Keratinocyte (primary cell): ENCODE results near the gene SLC9A8.

DNA sequence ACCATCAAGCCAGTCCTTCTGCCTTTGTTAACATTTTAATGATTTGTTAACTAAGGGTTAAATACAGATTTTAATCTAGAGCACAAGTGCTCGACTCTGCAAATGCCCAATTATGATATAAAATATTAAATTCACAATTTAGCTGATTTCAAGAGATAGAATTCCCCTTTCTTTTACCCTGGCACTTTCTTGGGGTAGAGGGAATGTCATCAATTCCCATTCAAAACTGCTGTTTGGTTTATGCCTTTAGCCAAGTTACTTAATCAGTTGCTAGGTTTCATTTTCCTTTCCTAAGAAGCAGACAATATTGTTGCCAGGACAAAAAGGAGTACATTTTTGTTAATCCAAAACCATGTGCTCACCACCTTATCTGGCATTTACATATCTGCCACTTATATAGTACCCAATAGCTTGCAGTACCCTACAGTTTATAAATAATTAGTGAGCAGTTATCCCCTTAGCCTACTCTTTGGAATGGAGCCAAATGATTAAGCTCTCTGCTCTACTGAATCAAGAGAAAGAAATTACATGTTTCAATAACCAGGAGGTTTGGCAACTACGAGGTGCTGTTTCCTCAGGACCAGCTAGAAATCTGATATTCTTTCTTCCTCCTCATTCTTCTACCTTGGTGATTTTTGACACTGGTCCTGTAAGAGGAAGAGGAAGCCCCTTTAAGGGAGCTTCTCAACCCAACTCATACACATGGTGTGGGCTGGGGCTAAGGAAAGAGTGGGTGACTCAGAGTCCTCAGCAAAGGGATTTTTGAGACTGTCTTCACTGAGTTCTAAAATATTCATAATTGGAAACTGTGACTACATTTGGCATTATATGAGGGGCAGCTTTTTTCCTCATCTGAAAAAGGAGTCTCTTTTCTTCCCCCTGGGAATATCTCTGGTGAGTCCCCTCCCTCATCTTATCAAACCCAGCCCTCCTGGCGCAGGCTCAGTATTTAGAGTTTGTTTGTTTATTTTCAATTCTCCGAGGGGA lies 1.6 kb downstream of the ZNFX1 start:
CAGE:
- cytosol, long polyA minus RNA, result no peak
- cytosol, long polyA plus RNA, result no peak
- long polyA plus RNA, result no peak
- nucleus, long polyA minus RNA, result no peak
- nucleus, long polyA plus RNA, result no peak

CAGE:
- cytosol, long polyA minus RNA, result no peak
- cytosol, long polyA plus RNA, result no peak
- long polyA plus RNA, result no peak
- nucleus, long polyA minus RNA, result no peak
- nucleus, long polyA plus RNA, result no peak
Measured at GRCh38 chr20:49290384-49291219, 12.7 kb upstream of the ZNFX1 start.

CAGE:
- cytosol, long polyA minus RNA, result no peak
- cytosol, long polyA plus RNA, result no peak
- long polyA plus RNA, result no peak
- nucleus, long polyA minus RNA, result no peak
- nucleus, long polyA plus RNA, result no peak
Measured at GRCh38 chr20:49344864-49345392, 67.1 kb upstream of the ZNFX1 start.

GRCh38 chr20:49420898-49421565 lies 61.4 kb downstream of the KCNB1 start:
CAGE:
- cytosol, long polyA minus RNA, result no peak
- cytosol, long polyA plus RNA, result no peak
- long polyA plus RNA, result no peak
- nucleus, long polyA minus RNA, result no peak
- nucleus, long polyA plus RNA, result no peak

DNA sequence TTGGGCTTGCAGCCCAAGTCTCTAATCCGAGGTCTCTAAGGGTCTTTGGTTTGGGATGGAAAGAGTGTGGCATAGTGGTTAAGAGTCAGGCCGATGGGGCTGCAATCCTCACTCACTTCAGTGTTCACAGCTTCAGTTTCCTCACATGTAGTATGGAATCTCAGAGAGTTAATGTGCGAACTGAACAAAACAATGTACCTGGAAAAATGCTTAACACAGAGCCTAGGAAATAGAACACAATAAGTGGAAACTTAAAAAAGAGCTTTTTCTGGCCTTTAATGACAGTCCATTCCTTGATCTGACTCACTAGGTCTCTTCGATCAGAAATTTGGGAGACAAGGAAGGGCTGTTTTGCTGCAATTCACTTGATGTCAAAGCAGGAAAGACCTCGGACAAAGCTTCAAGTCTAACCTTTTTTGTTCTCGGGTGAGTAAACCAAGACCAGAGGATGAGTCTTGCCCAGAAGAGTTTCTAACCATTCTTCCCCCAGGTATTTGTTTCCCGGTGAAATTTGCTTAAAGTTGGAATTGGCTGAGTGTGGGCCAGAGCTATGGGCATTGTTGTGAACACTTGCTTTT lies 56.0 kb downstream of the KCNB1 start:
CAGE:
- cytosol, long polyA minus RNA, result no peak
- cytosol, long polyA plus RNA, result no peak
- long polyA plus RNA, result no peak
- nucleus, long polyA minus RNA, result no peak
- nucleus, long polyA plus RNA, result no peak

CAGE:
- cytosol, long polyA minus RNA, result no peak
- cytosol, long polyA plus RNA, result no peak
- long polyA plus RNA, result no peak
- nucleus, long polyA minus RNA, result no peak
- nucleus, long polyA plus RNA, result no peak
Measured at GRCh38 chr20:49569452-49569809, 1.5 kb upstream of the PTGIS start.

DNA sequence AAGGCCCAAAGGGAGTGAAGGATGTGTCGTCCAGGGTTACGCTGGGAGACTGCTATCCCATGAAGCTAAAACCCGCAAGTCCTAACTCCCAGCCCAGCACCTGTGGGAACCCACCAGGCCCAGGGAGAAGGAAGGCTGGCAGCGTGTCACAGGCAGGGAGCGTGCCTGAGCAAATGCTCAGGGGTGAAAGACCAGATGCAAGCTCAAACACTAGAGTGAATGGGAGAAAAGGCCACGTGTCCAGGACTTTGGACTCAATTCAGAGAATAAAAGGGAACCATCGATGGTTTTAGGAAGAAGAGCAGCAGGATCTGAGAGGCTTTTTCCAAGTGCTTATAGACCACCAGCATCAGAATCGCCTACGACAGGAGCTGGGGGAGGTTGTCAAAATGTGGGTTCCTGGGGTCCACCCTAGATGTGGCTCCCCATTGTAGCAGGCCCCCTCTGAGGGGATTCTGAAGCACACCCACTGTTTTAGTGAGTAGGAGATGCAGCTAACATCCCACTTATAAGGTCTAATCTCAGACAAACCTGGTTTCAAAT lies 16.1 kb upstream of the PTGIS start:
CAGE:
- cytosol, long polyA minus RNA, result no peak
- cytosol, long polyA plus RNA, result no peak
- long polyA plus RNA, result no peak
- nucleus, long polyA minus RNA, result no peak
- nucleus, long polyA plus RNA, result no peak

GRCh38 chr20:49591054-49591601 lies 23.2 kb upstream of the PTGIS start:
CAGE:
- cytosol, long polyA minus RNA, result no peak
- cytosol, long polyA plus RNA, result no peak
- long polyA plus RNA, result no peak
- nucleus, long polyA minus RNA, result no peak
- nucleus, long polyA plus RNA, result no peak

CAGE:
- cytosol, long polyA minus RNA, result no peak
- cytosol, long polyA plus RNA, result no peak
- long polyA plus RNA, result no peak
- nucleus, long polyA minus RNA, result no peak
- nucleus, long polyA plus RNA, result no peak
Measured at GRCh38 chr20:49594079-49594923, 26.4 kb upstream of the PTGIS start.

GRCh38 chr20:49806704-49807050 lies 6.0 kb upstream of the SLC9A8 start:
CAGE:
- cytosol, long polyA minus RNA, result no peak
- cytosol, long polyA plus RNA, result no peak
- long polyA plus RNA, result no peak
- nucleus, long polyA minus RNA, result no peak
- nucleus, long polyA plus RNA, result no peak

DNA sequence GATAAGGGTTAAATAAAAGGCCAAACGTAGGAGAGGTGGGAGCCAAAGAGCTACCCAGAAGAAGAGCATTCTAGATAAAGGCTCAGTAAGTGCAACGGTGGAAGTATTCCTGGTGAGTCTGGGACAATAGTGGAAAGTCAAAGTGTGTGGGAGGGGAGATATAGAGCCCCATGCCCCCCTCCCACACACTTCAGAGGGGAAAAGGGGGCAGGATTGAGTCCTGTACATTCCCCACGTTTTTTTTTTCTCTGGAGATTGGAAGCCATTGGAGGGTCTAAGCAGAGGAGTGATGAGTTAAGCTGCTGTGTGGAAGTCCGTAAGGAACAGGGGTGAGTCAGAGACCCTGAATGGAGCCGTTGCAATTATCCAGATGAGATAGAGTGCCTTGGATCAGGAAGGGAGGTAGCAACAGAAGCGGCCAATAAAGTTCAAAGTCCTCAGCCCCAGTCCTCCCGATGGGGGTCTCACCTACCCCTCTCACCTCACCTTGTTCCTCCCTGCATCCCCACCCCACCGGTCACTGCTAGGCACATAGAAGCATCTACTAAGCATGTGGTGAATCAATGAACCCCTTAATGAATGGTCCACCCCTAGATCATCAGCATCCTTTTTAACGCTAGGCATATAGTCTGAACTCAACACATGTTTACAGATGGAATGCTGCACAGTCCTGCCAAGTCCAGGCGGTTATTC lies 726 bp upstream of the SLC9A8 start:
CAGE:
- cytosol, long polyA minus RNA, result no peak
- cytosol, long polyA plus RNA, result no peak
- long polyA plus RNA, result no peak
- nucleus, long polyA minus RNA, result no peak
- nucleus, long polyA plus RNA, result no peak

DNA sequence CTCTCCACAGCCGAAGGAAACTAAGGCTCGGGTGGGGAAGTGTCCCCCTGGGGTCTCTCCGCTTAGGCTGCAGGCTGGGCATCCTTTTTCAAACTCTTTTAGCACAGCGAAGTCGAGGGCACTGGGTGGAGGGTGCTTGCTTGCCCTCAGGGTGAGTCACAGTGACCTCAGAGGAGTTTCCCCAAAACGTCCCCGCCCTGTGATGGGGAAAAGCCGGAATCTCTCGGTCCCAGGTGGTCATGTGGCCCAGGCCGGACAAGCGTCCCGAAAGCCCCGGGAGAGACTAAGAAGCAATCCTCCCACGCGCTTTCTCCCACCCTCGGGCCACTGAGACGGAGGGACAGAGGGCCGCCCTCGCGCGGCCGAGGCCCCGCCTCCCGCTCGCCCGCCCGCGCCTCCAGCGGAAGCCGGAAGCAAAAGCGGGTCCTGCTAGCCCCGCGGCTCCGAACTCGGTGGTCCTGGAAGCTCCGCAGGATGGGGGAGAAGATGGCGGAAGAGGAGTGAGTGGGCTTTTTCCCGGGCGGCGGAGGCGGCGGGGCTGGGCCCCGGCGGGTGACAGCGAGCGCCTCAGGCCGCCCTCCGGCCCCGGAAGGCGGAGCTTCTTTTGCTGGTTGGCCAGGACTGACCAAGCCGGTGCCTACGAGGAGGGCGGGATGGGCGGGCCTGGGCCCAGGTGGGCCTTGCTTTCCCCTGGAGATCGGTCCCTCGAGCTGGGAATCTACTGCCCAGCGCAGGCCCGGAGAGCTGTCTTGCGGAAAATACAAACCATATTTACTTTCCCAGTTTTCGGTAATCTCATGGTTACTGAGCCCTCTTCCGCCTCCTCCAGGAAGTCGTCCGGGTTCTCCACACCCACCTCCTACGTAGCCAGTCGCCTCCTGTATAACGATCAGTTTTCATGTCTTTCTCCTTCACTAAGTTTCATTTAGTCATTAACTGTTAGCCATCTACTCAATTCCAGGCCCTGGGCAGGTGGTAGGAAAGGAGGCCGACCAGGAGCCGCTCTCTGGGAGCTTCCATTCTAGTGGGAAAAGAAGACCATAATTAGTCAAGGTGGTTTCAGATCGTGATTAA lies at the start of gene SLC9A8:
SLC9A8 (plus strand) TSS at position 380 of the 1,074 bp plus-strand sequence.
CAGE:
- cytosol, long polyA minus RNA, result no peak
- cytosol, long polyA plus RNA, result no peak
- long polyA plus RNA, result no peak
- nucleus, long polyA minus RNA, result start-site peak on the plus strand centred at position 441 of the sequence, 63 bp wide, 39 reads
- nucleus, long polyA plus RNA, result no peak

GRCh38 chr20:49832848-49833047 lies 20.1 kb downstream of the SLC9A8 start:
CAGE:
- cytosol, long polyA minus RNA, result no peak
- cytosol, long polyA plus RNA, result no peak
- long polyA plus RNA, result no peak
- nucleus, long polyA minus RNA, result no peak
- nucleus, long polyA plus RNA, result no peak

DNA sequence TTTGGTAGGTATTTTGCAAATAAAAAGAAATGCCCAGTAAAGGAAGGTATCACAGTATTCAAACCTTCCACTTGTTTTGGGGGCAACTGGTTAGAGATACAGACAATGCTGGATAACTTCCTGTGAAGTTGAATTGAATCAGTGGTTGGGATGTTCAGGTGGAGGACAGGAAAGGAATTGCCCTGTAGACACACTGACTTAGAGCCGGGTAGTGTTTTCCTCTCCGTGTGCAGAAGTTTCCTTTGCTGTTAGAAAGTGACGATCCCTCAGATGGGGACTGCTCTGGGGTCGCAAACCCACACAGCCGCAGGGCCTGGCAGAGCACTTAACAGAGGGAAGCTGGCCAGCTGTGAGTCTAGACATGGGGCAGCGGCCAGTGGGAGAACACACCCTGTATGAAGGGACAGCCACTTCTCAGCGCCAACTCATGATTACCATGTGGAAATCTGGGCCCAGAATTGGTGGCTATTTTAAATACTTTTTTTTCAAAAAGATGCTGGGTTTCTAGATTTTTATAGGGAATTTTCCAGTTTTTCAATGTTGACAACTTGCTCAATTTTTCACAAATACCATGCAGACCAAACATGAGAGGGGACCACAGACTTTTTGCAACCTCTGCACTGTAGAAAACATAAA lies 39.3 kb downstream of the SLC9A8 start:
CAGE:
- cytosol, long polyA minus RNA, result no peak
- cytosol, long polyA plus RNA, result no peak
- long polyA plus RNA, result no peak
- nucleus, long polyA minus RNA, result no peak
- nucleus, long polyA plus RNA, result no peak

CAGE:
- cytosol, long polyA minus RNA, result no peak
- cytosol, long polyA plus RNA, result no peak
- long polyA plus RNA, result no peak
- nucleus, long polyA minus RNA, result no peak
- nucleus, long polyA plus RNA, result no peak
Measured at GRCh38 chr20:49853522-49854255, 41.1 kb downstream of the SLC9A8 start.

DNA sequence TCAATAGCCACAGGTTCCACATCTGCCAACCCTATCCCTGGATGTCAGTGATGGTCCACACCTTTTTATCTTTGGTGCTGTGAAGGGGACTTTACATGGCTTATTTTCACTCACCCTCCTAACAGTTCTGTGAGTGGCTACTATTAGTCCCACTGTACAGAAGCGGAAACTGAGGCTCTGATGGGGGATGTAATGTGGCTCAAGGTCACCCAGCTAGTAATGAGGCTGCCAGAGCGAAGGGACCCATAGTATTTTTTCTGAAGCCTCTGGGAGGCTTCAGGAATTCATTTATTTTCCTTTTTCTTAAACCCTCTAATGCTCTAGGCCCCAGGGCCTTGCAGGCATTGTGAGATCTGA lies 41.1 kb downstream of the SPATA2 start:
CAGE:
- cytosol, long polyA minus RNA, result no peak
- cytosol, long polyA plus RNA, result no peak
- long polyA plus RNA, result no peak
- nucleus, long polyA minus RNA, result no peak
- nucleus, long polyA plus RNA, result no peak

DNA sequence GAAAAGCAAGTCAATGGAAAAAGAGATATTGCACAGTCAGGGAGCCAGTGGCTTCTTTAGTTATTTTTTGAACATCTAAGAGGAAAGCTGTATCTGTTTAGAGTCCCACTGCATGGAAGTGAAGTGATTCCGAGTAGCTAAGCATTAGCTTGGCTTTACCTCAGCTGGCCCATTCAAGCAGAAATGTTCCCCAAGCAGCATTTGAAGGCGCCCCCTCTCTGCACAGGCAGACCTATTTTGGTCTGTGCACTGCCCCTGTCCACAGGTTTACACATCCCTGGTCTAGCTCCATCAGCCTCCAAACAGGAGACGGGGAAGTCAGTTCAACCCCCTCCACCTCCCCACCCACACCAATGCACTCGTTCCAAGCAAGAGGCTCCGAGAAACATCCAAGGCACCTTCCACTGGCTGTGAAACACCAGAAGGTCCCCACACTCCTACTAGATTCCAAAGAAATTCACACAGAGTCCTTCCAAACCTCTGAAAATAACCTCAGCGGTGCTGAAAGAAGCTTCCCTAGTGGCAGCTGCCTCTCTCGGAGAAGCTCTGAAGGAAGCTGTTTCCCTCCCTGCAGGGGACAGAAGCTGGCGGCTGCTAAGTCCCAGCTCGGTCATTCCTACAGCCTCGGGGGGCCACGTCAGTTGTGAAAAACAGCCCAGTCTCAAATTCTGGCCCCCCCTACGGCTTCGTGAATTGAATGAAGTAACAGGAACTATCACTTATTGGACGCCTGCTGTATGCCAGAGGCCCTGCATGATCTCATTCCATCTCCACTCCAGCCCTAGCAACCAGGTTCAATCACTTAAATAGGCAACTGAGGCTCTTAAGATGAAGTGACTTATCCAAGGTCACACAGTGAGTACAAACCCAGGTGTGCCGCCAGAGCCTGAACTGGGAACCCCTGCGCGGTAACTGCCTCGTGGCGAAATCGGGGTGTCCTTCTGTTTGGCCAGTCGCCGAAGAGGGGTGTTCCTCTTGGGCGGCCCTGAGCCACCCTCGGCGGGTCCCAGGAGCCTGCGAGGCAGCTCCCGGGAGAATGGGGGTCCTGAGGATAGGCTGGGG lies 835 bp downstream of the SPATA2 start:
CAGE:
- cytosol, long polyA minus RNA, result no peak
- cytosol, long polyA plus RNA, result no peak
- long polyA plus RNA, result no peak
- nucleus, long polyA minus RNA, result no peak
- nucleus, long polyA plus RNA, result no peak

DNA sequence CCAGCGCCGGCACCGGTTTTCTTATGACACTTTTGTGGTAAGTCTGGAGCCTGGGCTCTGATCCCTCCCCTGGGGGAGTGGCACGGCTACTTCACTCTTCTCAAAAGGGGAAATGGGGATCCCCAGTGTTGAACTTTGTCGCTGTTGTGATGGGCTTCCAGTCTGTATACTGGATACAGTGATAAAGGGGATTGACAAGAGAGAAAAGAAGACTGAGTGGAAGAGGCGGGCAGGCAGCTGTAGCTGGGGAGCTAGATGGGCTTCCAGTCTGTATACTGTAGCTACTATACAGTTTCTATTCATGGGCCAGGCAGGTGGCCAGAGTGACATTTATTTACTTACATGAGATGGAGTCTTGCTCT lies 13.1 kb downstream of the RNF114 start:
CAGE:
- cytosol, long polyA minus RNA, result no peak
- cytosol, long polyA plus RNA, result no peak
- long polyA plus RNA, result no peak
- nucleus, long polyA minus RNA, result no peak
- nucleus, long polyA plus RNA, result no peak

GRCh38 chr20:49956666-49957582 lies 20.7 kb downstream of the RNF114 start:
CAGE:
- cytosol, long polyA minus RNA, result no peak
- cytosol, long polyA plus RNA, result no peak
- long polyA plus RNA, result no peak
- nucleus, long polyA minus RNA, result no peak
- nucleus, long polyA plus RNA, result no peak

GRCh38 chr20:50040986-50041507 lies 58.3 kb downstream of the SNAI1 start:
CAGE:
- cytosol, long polyA minus RNA, result no peak
- cytosol, long polyA plus RNA, result no peak
- long polyA plus RNA, result no peak
- nucleus, long polyA minus RNA, result no peak
- nucleus, long polyA plus RNA, result no peak